Hematopoietic multipotent progenitor cell (in vitro differentiated cells): ENCODE measurements around a stretch of chr20.

GRCh38 chr20:62069459-62070335 lies 4.0 kb upstream of the TAF4 start:
- CAGE, long polyA plus RNA: no peak

DNA sequence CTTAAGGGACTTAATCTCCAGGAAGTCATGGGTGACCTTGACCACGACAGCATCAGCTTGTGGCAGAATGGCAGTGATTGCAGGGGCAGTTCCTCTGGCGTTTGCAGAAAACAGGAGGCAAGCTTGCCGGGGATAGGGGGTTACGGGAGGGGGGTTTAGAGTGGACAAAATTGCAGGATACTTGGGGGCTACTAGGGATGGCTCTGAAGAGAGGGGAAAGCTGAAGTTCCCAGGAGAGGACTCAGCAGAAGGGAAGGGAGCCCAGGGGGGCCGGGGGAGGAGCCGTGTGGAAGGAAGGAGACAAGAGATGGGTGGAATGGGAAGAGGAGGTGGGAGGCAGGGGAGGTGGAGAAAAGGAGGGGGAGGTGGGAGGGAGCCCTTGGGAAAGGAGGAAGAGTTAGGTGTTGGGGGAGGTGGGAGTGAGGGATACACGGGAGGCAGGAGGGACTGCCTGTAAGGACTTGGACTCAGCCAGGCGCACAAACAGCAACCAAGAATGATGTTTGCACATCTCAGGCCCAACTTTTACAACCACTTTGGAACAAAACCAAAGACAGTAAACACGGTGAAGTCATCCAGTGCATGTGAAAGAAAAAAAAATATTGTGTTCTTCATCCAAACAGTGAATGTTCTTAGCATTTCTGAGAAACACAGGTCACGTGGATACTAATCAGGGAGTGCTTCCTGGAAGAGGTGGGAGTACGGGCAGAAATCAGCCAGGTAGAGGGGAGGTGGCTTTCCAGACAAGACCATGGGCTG lies 17.5 kb upstream of the LSM14B start:
- CAGE, long polyA plus RNA: no peak

GRCh38 chr20:62117474-62118322 lies 4.6 kb upstream of the LSM14B start:
- CAGE, long polyA plus RNA: no peak

- CAGE, long polyA plus RNA: no peak
Observed at GRCh38 chr20:62129675-62130063, 7.4 kb downstream of the LSM14B start.

DNA sequence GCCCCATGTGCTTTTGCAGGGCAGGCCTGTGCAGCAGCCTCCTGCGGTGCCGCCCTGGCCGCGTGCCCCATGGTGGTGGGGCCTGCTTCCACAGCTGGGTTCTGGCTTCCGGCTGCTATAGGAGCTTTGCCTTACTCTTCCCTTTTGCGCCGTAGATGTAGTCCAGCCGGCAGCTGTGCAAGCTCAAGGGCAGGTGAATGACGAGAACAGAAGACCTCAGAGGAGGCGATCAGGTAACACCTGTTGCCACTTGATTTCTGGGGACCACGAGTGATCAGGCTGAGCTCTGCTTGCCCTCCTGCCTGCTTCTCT lies 7.7 kb downstream of the LSM14B start:
- CAGE, long polyA plus RNA: no peak

DNA sequence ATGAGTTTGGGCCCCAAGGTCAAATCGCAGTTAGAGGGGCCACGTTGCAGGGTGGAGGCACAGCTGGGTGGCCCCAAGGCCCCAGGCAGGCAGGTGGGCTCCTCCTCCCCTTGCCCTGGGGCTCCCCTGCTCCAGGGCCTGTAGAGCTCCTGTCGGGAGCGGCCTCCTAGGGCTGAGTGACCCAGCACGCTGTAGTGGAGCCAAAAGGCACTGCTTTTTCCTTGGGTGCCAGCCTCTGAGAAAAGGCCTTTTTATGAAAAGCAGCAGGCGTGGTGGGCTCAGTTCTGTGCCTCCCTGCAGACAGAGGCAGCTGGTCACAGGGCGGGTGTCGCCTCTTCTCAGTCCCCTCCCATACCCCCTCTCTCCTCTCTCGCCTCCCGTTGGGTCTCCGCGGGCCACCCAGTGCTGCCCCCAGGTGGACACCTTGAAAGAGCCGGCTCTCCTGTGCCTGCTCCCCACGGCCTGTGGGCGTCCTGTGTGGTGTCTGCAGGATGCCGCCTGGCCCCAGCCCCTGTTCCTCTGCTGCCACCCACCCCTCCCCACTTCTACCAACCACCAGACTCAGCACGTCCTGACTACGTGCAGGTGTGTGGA lies 13.2 kb downstream of the SS18L1 start:
- CAGE, long polyA plus RNA: no peak

DNA sequence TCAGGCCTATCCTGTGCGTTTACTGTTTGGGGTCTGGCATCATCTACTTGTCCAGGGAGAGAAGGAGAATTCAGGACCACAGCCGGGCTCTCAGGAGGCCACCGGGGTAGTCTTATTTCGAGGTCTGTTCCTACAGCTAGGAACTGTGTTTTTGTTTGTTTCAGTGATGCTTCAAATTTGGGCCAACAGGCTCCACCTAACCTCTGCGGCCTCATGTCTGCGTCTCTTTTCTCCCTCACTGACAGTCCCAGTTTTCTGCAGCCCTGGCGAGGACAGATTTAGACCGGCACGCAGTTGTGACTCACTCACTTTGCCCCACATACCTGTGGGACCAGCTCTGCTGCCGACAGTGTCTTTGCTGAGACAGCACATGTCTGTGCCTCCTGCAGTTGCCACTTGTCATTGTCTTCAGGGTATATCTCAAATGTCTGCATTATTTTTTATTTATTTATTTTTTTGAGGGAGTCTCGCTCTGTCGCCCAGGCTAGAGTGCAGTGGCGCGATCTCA lies 29.2 kb downstream of the OSBPL2 start:
- CAGE, long polyA plus RNA: no peak

DNA sequence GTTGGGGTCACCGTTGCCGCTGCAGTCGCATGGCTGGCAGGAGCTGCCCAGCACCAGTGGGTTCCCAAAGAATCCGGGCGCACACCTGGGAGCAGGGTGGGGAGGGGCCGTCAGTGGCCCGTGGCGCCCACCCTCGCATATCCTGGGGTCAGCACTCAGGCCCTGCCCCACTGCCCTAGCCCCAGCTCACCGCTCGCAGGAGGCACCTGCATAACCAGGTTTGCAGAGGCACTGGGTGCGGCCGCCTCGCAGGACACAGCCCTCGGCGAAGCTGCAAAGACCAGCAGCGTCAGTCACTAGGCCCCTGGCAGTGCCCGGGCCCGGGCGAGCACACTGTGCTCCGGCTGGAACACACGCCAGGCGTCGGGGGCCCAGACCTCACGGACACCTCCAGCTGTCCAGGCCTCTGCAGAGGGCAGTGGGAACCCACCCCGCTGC lies 20.8 kb downstream of the ADRM1 start:
- CAGE, long polyA plus RNA: no peak

- CAGE, long polyA plus RNA: no peak
Observed at GRCh38 chr20:62350832-62351141, 16.3 kb downstream of the LAMA5 start.

GRCh38 chr20:62352193-62352692 lies 14.9 kb downstream of the LAMA5 start:
- CAGE, long polyA plus RNA: no peak

DNA sequence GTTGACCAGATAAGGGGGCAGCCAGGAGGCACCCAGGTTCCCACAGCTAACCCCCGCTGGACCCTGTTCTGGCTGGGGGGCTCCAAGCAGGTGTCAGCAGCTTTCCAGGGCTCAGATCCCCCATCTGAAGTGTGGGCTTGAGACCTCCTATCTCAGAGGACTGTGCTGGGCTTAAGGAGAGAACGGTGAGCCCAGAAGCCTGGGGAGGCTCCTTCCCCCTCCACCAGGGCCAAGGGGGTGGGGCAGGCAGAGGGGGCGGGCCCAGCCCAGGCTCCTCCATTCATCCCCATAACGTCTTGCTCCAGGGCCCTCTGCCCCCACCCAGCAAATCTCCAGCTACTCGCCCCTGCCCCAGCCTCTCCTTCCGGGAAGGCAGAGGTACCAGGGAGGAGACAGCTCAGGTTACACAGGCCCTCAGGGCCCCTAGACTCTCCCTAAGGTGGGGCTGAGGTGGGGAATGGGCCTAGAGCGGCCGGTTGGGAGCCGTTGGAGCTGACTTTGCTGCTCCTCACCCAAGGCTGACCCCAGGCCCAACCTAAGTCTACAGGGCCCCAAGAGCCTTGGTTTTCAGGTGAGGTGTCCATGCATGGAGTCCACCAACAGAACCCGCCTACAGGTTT lies 1.3 kb downstream of the LAMA5 start:
- CAGE, long polyA plus RNA: no peak

DNA sequence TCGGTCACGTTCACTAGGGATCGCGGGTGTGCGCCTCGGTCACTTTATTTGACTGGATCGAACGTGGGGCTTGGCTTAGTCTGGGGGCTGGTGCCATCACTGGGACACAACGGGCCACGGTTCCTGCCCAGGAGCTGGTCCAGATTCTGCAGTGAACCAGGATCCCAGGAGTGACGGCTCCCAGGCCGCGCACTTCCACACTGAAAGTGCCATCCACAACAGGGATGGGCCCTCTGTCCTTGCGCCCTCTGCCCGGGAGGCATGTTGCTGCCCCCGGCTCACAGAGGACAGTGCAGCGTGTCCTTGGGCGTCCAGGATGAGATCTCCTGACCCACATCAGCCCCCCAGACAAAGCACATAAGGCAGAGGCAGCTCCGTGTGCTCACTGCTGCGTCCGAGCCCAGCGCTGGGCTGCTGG lies 6.7 kb upstream of the LAMA5 start:
- CAGE, long polyA plus RNA: no peak

- CAGE, long polyA plus RNA: no peak
Observed at GRCh38 chr20:62433737-62434133, 6.4 kb upstream of the RBBP8NL start.

GRCh38 chr20:62495624-62496379 lies 20.0 kb upstream of the GATA5 start:
- CAGE, long polyA plus RNA: no peak

- CAGE, long polyA plus RNA: no peak
Observed at GRCh38 chr20:62511352-62512070, 35.7 kb upstream of the GATA5 start.

GRCh38 chr20:62512071-62512845 lies 36.5 kb upstream of the GATA5 start:
- CAGE, long polyA plus RNA: no peak

GRCh38 chr20:62536971-62537471 lies 61.2 kb upstream of the GATA5 start:
- CAGE, long polyA plus RNA: no peak

- CAGE, long polyA plus RNA: no peak
Observed at GRCh38 chr20:62549382-62549998, 73.7 kb upstream of the GATA5 start.

- CAGE, long polyA plus RNA: no peak
Observed at GRCh38 chr20:62554245-62555216, 78.7 kb upstream of the GATA5 start.

DNA sequence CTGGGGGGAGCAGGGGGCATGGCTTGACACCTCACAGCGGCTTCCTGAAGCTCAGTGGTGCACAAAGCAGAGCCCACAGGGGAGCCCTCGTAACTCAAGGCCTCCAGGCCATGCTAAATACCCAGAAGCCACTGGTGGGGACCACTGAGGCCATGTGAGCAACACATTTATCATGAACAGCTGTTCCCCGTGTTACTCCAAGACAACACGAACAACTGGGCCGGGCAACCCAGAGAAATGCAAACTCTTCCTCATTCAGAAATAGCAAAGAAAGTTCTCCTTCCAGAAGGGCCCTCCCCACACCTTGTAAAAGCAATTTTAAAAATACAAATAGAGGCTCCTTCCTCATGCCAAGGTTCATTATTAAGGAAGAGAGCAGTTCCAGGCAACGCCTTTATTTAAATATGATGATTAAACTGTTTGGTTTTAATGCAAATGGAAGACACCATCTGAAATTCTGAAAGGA lies 36.3 kb upstream of the SLCO4A1 start:
- CAGE, long polyA plus RNA: no peak